Subcutaneous adipose tissue (tissue), 3 donors: ENCODE results near the genes CHP2 and CACNG3.

DNA sequence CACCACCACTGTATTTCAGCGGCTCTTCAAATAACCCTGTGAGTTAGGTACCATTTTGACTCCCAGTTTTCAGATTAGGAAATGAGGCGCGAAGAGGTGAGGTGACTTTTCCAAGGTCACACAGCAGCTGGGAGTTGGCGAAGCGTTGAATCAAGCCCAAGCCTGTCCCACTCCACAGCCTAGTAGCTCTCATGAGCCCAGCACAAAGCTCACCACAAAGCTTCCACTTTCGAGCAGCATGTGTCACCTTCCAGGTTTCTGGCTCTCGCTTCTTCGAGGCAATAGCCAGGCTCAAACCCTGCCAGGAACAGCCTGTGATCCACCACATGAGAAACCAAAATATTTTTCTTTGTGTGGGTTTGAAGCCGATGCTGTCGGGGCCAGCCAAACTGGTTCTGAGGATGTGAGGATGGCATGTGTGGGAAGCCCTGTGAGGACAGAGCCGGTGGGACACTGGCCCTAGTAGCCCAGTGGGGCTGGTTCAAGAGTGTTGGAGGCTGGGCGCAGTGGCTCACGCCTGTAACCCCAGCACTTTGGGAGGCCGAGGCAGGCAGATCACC, 68.1 kb downstream of the COG7 start:
- PRO-cap = no peak
- RAMPAGE, long total RNA, 3 experiments = no peak in any of the 3 experiments

DNA sequence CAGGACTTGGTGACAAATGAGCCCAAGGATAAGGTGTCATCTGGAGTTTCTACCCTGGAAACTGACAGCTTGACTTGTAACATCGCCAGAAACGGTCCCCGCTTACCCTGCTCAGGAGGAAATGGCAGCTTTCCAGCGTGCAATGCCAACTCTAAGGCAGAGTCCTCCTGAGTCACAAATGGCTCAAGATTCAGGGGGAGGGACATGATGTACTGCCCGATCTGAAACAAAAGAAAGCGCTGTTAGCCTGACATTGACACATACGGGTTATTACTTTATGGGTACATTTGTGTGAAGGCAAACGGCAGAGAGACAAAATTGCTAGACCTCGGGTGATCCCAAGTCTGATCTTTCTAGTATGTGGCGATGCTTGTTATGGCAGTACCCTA, 59.9 kb downstream of the COG7 start:
- PRO-cap = bidirectional peak, plus-strand start at position 286 of the sequence, minus-strand start at position 63 of the sequence
- RAMPAGE, long total RNA, 3 experiments = no peak in any of the 3 experiments

GRCh38 chr16:23398754-23399807, 53.9 kb downstream of the COG7 start:
- PRO-cap = no peak
- RAMPAGE, long total RNA, 3 experiments = no peak in any of the 3 experiments

- PRO-cap = no peak
- RAMPAGE, long total RNA, 3 experiments = no peak in any of the 3 experiments
These were observed 26.4 kb upstream of the COG7 start for GRCh38 chr16:23479136-23480136.

- PRO-cap = unidirectional peak, plus-strand start at chr16:23520708
- RAMPAGE, long total RNA, 3 experiments = no peak in any of the 3 experiments
These were observed 10.1 kb upstream of the GGA2 start for GRCh38 chr16:23520336-23520924.

DNA sequence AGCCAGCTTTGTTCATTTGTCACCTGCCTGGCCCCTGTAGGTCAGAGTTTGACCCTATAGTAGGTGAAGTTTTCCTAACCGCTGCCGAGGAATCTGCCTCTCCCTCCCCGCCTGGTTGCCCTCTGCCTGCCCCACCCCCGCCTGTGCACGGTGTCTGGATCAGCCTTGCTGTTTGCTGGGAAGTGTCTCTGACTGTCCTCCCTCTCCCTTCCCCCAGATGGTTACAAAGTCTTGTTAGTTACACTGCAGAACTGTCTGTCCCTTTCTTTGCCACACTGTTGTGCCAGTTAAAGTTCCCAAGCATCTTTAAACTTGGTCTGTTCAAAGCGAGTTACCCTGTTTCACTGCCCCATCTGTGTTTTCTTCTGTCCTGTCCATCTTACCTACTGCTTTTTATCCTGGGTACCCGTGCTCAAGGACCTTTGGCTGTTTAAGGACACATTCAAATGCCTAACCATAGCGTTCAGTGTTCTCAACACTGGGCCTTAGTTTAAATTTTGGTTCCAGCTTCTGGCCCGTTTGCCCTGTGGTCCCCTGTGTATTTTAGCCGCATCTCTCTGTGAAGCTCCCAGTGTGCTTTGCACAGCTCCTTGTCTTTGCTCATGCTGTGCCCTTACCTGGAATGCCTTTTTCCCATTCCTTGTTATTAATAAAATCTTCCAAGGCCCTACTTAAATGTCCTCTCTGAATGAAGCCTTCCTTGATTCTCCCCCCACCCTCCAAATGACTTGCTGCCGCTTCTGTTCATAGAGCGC, 5.9 kb downstream of the UBFD1 start:
- PRO-cap = no peak
- RAMPAGE, long total RNA, 3 experiments = no peak in any of the 3 experiments

DNA sequence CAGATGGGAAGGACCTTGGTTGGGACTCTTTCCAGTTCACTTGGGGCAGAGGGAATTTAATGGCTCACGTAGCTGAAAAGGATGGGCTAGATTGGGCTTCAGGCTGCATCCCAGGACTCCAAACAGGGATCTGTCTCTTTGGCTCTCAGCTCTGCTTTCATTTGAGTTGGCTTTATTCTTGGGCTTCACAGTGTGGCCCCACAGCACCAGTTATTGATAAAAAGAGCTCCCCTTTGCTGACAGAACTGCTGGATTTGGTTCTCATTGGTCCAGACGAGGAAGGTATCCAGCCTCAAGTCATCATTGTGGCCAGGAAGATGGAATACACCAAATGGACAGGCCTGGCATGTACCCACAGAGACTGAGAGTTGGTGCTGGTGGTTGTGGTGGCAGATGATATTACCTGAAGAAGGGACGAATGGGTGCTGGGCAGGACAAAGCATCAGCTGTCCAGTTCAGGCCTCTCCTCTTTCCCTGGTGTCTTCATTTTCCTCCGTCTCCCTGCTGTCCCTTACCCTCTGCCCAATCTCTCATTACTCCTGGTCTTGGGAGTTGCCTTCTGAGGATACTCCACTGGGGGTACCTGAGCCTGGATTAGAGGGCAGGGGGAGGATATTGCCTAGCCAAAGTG, 9.4 kb upstream of the PLK1 start:
- PRO-cap = no peak
- RAMPAGE, long total RNA, 3 experiments = no peak in any of the 3 experiments

DNA sequence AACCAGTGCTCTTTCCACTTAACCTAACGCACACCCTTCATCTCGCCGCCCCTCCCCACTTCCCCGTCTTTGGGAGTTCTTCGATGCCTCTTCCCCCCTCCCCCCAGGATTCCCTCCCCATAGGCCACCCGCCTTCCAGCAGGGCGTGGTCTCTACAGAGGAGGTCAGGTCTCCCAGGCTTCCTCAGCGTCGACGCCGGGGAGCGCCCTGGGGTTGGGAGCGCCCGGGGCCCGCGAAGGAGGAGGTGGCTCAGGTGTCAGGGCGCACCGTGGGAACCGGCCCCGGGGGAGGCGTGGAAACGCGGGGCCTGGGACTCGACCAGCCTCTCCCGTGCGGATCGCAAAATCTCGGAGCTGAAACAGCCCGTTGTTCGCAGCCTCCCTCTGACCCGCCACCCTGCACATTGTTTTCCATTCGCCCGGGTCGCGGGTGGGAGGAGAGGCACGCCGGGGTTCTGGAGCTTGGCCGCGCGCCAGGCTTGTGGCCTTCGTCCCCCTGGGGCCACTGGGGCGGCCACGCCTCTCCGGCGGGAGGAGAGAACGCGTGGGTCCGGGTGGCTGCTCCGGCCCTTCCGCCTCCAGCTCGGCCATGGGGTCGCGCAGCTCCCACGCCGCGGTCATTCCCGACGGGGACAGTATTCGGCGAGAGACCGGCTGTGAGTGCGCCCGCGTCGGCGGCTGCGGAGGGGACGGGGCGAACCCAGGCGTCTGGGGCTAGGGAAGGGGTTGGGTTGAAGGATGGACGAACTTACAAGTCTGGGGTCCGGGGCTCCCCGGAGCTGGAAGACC, at the start of gene CHP2:
CHP2 (plus strand) TSS at position 565 of the 788 bp plus-strand sequence.
- PRO-cap = no peak
- RAMPAGE, long total RNA, 3 experiments = no peak in any of the 3 experiments

GRCh38 chr16:23836403-23837500, 969 bp downstream of the PRKCB start:
- PRO-cap = unidirectional peak, minus-strand start at chr16:23836713
- RAMPAGE, long total RNA, 3 experiments = no peak in any of the 3 experiments

- PRO-cap = no peak
- RAMPAGE, long total RNA, 3 experiments = no peak in any of the 3 experiments
These were observed 836 bp upstream of the CACNG3 start for GRCh38 chr16:24255310-24255687.

GRCh38 chr16:24255688-24256621, at the start of gene CACNG3:
CACNG3 (plus strand) TSS chr16:24256335.
- PRO-cap = no peak
- RAMPAGE, long total RNA, 3 experiments = no peak in any of the 3 experiments

DNA sequence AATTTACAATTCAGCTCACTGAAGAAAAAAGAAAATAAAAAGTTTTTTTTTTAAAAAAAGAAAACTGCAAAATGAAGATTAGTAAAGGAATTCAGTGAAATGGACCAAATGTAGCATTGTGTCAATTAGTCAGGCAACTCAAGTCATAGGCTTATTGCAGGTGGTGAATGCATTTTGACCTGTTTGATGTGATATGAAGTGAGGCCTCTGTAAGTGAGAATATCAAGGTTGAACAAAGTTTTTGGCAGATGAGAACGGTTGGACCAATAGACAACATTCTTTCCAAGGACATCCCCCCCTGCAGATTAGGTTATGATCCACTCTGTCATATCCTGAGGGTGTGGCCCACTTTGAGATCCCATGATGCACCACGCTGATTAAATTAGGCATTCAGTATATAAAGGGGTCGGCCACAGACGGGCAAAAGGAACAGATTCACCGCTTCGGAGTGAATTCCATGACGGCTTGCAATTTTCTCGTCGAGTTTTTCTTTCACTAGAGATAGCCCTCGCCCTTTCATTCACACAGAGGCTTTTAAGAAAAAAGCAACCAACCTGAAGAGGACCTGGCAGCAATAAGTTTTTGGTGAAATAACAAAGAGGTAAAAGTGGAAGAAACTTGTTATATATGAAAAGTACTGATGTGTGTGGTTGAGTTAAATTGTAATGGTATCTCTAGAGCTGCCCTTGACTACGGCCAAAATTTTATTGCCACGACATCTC, 1.9 kb upstream of the RBBP6 start:
- PRO-cap = no peak
- RAMPAGE, long total RNA, 3 experiments = no peak in any of the 3 experiments

DNA sequence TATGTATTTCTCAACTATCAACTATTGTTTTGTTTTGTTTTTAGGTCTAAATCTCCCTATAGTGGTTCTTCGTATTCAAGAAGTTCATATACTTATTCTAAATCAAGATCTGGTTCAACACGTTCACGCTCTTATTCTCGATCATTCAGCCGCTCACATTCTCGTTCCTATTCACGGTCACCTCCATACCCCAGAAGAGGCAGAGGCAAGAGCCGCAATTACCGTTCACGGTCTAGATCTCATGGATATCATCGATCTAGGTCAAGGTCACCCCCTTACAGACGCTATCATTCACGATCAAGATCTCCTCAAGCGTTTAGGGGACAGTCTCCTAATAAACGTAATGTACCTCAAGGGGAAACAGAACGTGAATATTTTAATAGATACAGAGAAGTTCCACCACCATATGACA, 29.3 kb downstream of the RBBP6 start:
- PRO-cap = no peak
- RAMPAGE, long total RNA, 3 experiments = no peak in any of the 3 experiments

DNA sequence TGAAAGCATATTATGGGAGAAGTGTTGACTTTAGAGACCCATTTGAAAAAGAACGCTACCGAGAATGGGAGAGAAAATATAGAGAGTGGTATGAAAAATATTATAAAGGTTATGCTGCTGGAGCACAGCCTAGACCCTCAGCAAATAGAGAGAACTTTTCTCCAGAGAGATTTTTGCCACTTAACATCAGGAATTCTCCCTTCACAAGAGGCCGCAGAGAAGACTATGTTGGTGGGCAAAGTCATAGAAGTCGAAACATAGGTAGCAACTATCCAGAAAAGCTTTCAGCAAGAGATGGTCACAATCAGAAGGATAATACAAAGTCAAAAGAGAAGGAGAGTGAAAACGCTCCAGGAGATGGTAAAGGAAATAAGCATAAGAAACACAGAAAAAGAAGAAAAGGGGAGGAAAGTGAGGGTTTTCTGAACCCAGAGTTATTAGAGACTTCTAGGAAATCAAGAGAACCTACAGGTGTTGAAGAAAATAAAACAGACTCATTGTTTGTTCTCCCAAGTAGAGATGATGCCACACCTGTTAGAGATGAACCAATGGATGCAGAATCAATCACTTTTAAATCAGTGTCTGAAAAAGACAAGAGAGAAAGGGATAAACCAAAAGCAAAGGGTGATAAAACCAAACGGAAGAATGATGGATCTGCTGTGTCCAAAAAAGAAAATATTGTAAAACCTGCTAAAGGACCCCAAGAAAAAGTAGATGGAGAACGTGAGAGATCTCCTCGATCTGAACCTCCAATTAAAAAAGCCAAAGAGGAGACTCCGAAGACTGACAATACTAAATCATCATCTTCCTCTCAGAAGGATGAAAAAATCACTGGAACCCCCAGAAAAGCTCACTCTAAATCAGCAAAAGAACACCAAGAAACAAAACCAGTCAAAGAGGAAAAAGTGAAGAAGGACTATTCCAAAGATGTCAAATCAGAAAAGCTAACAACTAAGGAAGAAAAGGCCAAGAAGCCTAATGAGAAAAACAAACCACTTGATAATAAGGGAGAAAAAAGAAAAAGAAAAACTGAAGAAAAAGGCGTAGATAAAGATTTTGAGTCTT, 30.1 kb downstream of the RBBP6 start:
- PRO-cap = no peak
- RAMPAGE, long total RNA, 3 experiments = no peak in any of the 3 experiments

DNA sequence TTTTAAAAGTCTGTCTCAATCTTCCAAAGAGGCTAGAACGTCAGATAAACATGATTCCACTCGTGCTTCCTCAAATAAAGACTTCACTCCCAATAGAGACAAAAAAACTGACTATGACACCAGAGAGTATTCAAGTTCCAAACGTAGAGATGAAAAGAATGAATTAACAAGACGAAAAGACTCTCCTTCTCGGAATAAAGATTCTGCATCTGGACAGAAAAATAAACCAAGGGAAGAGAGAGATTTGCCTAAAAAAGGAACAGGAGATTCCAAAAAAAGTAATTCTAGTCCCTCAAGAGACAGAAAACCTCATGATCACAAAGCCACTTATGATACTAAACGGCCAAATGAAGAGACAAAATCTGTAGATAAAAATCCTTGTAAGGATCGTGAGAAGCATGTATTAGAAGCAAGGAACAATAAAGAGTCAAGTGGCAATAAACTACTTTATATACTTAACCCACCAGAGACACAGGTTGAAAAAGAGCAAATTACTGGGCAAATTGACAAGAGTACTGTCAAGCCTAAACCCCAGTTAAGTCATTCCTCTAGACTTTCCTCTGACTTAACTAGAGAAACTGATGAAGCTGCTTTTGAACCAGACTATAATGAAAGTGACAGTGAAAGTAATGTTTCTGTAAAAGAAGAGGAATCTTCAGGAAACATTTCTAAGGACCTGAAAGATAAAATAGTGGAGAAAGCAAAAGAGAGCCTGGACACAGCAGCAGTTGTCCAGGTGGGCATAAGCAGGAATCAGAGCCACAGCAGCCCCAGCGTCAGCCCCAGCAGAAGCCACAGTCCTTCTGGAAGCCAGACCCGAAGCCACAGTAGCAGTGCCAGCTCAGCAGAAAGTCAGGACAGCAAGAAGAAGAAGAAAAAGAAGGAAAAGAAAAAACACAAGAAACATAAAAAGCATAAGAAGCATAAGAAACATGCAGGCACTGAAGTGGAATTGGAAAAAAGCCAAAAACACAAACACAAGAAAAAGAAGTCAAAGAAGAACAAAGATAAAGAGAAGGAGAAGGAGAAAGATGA, 32.3 kb downstream of the RBBP6 start:
- PRO-cap = no peak
- RAMPAGE, long total RNA, 3 experiments = no peak in any of the 3 experiments

DNA sequence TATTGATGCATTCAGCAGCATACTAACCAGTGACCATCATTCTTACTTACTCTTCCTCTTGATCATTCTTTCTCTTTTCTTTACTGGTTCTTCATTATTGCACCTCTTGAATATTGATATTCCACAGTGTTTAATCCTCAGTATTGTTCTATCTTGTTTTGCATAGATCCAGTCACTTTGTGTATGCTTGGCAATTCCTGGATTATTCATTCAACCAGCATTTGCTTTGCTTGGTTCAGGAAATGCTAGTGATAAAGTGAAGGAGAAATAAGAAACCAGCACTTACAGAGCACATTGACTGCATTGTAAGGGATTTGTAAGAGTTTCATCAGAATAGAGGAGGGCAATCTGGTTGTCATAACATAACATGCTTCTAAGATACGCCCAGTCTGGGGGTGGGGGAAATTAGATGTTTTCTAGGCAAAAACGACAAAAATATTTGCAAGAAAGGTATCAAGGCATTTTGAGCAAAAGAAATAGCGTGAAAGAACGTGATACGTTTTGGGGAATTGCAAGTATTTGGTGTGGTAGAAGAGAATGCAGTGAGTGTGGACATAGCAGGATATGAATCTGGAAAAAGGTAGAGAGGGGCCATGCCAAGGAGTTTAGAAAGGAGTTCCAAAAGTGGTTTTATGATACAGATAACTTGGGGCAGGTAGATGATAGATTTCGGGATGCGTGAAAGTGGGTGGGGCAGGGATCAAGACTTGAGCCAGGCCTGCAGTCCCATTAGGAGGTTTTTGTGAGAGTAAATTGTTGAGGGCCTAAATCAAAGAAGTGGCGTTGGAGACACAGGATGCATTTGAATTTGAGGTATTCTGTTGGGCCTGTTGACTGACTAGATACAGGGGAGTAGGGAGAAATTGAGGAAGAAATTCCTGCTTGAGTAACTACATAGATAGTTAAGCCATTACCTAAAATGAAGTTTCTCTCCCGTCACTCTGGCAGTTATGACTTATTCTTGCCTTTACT, 40.5 kb downstream of the TNRC6A start:
- PRO-cap = no peak
- RAMPAGE, long total RNA, 3 experiments = no peak in any of the 3 experiments

GRCh38 chr16:24947198-24947852, 67.8 kb downstream of the ARHGAP17 start:
- PRO-cap = no peak
- RAMPAGE, long total RNA, 3 experiments = no peak in any of the 3 experiments

GRCh38 chr16:24979822-24980644, 35.1 kb downstream of the ARHGAP17 start:
- PRO-cap = no peak
- RAMPAGE, long total RNA, 3 experiments = no peak in any of the 3 experiments

DNA sequence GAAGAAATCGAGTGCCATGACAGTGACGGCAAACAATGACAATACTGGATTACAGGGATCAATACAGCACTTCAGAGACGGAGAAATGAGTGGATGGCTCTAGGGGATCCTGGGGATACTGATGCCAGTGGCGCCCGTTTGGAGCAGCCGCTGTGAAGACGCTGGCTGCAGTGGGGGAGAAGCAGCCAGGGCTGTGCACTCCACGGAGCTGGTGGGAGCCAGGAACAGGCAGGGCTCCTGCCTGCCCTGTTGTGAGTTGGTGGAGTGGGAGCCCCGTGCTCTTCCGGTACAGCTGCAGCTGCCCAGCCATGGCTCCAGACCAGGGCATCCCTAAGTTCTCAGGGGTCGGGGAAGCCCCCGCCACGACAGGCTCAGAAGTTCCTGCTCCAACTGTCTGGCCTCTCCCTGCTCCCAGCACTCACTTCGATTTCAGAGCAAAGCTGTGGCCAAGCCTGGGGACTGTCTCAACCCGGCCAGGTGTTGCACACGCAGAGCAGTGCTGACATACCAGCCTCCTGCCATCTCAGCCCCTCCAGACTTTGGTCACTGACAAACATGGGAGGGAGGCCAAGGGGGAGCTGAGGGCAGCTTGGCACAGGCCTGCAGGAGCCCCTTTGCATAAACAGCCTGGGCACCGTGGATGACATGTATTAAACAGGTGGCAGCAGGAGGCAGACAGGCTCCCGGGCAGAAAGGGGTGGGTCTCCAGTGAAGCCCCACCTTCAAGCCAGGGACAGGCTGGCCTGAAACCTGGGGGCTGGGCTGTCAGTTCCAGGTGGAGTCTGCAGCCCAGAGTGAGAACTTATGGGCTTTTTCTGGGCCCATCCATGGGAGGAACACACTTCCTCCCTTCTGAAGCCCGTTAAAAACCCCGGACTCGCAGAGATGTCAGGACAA, 13.9 kb upstream of the KDM8 start:
- PRO-cap = no peak
- RAMPAGE, long total RNA, 3 experiments = no peak in any of the 3 experiments

- PRO-cap = no peak
- RAMPAGE, long total RNA, 3 experiments = no peak in any of the 3 experiments
These were observed 12.7 kb downstream of the KDM8 start for GRCh38 chr16:27215683-27216739.